ENCODE results near the genes CNOT6 and TRIM52.

- PRO-cap: unidirectional peak, minus-strand start at chr5:179959811
Measured at GRCh38 chr5:179959597-179959999, 51.9 kb upstream of the TBC1D9B start.

- PRO-cap: no peak
Measured at GRCh38 chr5:179962873-179963548, 55.3 kb upstream of the TBC1D9B start.

DNA sequence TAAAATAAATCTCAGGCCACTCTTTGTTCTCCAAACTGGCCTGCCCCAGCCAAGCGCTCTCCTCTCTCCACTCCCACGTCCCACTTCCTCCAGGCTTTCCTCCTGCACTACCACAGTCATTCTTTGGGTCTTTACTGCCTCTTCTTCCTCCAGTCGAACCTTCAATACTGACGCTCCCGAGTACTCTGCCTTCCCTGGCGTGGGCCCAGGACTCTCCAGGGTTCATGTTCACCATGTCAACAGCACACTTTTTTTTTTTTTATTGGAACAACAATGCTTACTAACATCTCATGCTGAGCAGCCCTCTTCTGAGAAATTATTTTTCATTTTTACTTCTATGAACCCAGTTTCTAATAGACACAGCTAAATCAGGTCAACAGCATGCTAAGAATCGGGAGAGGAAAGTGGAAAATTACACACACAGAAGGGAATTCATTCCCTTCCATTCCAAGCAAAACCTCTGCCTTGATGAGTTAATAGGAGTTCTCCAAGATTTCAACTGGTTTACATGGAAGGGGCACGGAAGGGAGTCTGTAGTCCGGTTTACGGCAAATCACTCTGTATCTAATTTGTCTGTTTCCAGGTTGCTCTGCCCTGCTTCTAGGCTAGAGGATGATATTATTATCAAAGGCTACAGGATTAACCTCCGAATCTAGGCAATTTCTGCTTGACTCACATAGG lies 23.7 kb downstream of the RNF130 start:
- PRO-cap: no peak

DNA sequence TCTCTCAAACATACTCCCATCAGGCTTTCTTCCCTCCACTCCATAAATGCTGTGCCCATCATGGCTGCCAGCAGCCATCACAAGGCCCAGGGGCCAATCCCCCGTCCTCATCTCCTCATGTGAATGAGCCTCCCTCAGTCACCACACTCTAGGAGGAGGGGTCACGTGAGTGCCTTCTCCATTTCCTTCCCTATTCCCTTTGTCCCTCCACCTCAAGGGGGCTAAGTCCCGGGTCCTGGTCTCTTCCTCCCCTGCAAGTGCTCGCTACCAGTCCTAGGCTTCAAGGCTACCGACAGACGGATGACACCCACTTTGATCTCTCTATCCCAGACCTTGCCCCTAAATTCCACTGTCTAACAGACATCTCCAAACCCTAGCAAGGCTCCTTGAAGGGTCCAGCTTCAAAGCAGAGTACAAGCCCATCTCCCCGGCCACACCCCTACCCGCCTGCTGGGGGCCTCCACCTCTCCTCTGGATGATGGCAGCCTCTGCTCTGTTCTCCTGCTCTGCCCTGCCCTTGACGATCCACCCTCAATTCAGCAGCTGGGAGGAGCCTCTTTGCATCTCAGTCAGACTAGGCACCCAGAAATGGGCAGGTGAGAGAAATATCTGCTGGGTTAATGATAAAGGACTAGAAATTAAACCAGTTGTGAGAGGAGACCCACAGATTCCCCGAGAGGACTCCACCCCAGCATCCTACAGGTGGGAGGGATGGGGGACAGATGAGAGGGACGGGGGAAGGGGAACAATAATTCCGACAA lies 36.0 kb upstream of the RASGEF1C start:
- PRO-cap: no peak

DNA sequence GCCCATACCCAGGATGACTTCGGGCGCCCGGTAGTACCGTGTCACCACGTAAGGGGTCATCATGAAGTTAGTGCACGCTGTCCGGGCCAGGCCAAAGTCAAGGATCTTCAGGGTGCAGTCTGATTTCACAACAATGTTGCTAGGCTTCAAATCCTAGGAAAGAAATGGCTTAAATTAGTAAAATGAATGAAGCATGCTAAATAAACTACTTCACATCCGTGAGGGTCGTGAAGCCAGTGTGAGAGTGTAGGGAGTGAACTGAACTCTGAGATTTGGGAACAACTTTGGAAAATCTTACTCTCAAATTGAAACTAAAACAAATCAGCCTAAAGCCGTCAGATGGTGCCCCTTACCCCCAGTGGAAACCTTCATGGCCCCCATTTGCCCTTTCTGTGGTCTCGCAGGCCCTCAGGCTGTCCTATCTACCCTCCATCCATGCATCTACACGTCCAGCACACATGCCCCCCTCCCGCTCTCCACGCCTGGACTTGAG lies 40.0 kb upstream of the RASGEF1C start:
- PRO-cap: no peak

- PRO-cap: bidirectional peak, plus-strand start at chr5:180494450, minus-strand start at chr5:180494173; unidirectional peak, plus-strand start at chr5:180494621; bidirectional peak, plus-strand start at chr5:180494987, minus-strand start at chr5:180494934; unidirectional peak, minus-strand start at chr5:180495111
Measured at GRCh38 chr5:180494287-180495417, at the start of gene CNOT6. Gene CNOT6 (plus strand): TSS chr5:180494379.

- PRO-cap: no peak
Measured at GRCh38 chr5:180500409-180501857, 6.8 kb downstream of the CNOT6 start.

DNA sequence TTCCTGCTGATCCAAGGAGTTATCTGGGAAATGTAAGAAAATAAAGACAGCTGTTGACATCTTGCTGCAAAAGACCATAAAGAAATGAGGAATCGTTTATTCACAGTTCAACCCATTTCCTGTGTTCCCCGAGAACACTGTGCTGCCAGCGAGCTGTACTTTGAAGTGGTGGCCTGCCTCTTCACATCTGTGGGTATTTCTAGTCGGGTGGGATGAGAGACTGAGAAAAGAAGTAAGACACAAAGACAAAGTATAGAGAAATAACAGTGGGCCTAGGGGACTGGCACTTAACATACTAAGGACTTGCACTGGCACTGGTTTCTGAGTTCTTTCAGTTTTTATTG lies 40.0 kb upstream of the FLT4 start:
- PRO-cap: no peak

DNA sequence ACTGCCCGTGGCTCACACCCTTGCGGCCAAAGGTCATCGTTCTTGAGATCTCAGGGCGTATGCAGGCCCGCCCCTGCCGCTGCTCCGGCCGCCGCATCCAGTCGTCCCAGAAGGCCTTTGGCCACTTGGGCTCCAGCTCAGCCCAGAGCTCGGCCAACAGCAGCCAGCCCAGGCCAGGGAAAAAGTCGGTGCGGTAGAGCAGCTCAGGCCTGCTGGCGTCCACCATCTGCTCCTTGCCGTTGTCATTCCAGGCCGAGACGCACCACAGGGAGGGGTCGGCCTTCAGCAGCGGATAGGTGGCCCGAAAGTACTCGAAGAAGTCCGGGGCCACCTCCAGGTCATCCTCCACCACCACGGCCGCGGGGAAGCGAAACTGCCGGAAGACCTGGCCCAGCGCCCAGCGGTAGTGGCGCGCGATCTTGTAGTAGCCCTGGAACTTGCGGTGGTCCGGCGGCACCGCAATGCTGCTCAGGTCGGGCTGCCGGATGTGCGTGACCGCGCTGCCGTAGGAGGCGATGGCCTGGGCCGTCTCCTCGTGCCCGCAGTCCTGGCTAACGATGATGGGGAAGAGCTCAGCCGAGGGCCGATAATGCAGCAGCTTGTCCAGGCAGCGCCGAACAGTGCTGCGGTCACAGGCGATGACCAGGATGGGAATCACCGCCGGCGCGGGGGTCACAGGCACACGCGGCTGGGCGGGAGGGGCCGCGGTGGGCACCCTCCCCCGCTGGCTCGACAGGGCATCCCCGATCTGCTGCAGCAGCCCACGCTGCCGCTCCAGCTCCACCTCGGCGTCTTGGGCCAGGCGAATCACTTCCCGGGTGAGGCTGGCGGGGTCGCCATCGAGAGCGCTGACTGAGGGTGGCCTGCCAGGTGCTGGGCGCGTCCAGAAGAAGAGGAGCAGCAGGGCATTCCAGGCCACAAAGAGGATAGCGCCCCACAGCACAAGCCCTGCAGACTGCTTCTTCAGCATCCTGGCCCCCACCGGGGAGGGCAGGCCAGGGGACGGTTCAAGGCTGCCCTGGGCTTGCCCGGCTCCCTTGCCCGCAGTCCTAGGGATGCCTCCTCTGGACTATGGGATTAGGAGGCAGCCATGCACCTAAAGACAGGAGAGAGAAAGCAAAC lies 10.2 kb downstream of the MGAT1 start:
- PRO-cap: unidirectional peak, minus-strand start at position 183 of the sequence; unidirectional peak, minus-strand start at position 792 of the sequence; unidirectional peak, minus-strand start at position 923 of the sequence

- PRO-cap: no peak
Measured at GRCh38 chr5:180824467-180825342, 22.1 kb upstream of the MGAT1 start.

GRCh38 chr5:181044519-181044719 lies 4.4 kb downstream of the BTNL9 start:
- PRO-cap: no peak

DNA sequence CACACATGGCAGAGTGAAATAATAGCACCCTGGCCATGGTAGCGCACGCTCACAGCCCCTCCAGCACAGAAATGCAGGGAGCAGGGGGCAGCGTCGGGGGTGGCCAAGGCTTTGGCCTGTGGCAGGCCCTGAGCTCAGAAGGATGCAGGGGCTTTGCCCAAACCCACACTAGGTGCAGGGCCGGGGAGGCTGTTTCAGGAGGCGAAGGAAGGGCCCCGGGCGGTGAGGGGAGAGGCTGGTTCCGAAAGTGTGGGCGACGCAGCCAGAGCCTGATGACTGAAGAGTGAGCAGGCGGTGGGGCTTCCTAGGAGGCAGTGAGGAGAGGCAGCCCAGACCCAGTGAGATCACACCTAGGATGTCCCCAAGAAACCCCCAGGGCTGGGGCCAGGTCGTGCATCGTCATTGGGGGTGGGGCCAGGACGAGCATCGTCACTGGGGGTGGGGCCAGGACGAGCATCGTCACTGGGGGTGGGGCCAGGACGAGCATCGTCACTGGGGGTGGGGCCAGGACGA lies 13.0 kb downstream of the OR2V2 start:
- PRO-cap: no peak

- PRO-cap: bidirectional peak, plus-strand start at chr5:181261178, minus-strand start at chr5:181261131
Measured at GRCh38 chr5:181261023-181261300, at the start of gene TRIM52. Gene TRIM52 (minus strand): TSS chr5:181261143.